Renal cortical epithelial cell (primary cell): ENCODE measurements around a stretch of chr4.

GRCh38 chr4:123443754-123444049 is 47.1 kb downstream of the SPRY1 start:
- RRBS: no CpG with 5 or more reads among the region's 3 CpGs

- RRBS: no CpG with 5 or more reads among the region's 13 CpGs
These were observed 191.3 kb downstream of the SPRY1 start for GRCh38 chr4:123587571-123588579.

- RRBS: no CpG with 5 or more reads among the region's 4 CpGs
These were observed 204.8 kb downstream of the SPRY1 start for GRCh38 chr4:123601344-123601794.

- RRBS: no CpG with 5 or more reads among the region's 8 CpGs
These were observed 220.4 kb downstream of the SPRY1 start for GRCh38 chr4:123616838-123617496.

DNA sequence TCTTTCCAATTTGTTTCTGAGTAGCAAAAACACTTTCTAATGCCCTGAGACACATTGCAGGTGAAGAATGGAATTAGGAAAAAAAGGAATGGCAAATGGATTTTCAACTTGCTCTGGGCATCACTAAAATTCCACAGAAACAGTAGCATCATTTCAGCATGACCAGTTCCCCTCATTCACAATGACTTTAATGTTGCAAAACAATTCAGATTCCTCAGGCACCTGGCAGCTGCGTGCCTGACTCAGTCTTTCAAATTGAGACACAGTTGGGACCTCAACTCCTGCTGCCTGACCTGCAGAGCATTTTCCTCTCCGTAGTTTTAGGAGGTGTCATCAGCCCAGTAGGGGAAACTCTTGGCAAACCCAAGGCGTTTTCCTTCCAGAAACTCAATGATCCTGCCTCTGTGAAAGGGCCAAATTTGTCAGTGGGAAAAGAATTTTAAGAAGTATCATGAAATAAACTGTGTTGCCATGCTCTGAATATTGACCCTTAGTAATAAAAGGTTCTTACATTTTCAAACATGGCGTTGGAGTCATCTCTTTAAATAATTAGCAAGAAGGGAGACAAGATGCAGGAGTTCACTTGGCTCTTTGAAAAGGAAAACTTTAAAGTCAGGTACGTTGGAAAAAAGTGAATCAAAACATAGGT is 389.0 kb downstream of the SPRY1 start:
- RRBS: no CpG with 5 or more reads among the region's 5 CpGs

GRCh38 chr4:123857099-123857463 is 460.5 kb downstream of the SPRY1 start:
- RRBS: no CpG with 5 or more reads among the region's 7 CpGs

DNA sequence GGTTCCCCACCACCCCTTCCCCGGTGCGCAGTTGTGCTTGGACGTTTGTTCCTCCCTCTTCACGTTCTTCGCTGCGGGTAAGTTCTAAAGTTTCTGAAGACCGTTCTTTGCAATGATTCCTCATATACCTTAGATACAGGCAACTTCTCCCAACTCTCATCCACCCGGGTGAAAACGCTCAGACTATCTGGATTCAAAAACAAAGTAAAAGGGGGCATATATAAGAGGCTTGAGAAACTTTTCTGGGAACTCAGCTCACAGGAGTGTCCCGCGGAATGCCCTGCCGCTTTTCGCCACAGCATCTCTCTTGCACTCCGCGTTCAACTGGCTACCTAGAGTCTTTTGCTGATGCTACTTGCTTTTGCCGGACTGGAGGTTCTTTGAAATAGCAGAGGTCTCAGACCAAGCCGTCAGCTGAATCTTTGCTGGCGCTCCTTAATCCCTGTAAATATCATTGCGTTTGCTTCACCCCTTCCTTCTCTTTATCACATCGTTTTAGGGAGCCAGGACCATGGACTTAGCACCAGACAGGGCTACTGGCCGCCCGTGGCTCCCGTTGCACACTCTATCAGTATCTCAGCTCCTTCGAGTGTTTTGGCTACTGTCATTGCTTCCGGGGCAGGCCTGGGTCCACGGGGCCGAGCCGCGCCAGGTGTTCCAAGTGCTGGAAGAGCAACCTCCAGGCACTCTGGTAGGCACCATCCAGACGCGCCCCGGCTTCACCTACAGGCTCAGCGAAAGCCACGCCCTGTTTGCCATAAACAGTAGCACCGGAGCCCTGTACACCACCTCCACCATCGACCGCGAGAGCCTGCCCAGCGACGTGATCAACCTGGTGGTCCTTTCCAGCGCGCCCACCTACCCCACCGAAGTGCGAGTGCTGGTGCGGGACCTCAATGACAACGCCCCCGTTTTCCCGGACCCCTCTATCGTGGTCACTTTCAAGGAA is 1.4 kb downstream of the FAT4 start:
- RRBS: under 1% methylated on average over 11 of the region's 49 CpGs

GRCh38 chr4:125415025-125415768 is 100.4 kb downstream of the FAT4 start:
- RRBS: no CpG with 5 or more reads among the region's 7 CpGs

DNA sequence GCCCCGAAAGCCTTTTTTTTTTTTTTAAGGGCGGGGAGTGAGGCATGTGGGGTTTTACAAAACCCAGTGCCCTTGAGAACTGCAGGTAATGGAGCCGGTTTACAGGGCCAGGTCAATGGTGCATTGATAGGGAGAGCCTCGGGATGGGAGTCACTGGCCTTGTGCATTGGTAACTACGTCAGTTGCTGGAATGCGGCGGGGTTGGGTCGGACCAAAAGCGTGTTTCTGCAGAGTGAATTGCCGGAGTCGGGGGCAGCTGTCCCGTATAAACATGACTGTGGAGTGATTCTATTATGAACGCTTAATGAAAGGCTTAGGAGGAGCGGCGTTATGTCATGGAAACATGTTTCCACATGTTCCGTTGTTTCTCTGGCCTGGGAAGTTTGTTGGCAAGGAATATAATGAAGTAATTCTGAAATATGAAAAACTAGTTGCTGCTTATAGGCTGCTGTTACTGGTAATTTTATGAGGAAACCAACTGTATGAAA is 1.1 kb downstream of the HSPA4L start:
- RRBS: no CpG with 5 or more reads among the region's 16 CpGs

DNA sequence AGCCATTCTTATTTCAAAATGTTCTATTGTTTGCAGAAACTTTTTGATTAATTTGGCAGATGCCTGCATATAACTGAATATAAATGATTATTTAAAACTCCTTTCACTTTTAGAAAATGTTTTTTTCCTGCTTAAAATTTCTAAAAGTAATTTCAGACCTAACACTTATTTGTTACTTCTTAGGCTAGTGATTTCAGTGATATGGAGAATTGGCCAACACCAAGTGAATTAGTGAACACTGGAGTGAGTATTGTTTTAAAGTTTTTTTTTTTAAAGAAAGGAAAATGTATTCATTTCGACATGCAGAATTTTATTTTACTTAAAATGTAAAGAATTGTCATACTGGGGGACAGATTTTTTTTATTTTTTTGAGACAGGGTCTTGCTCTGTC is 13.6 kb downstream of the LARP1B start:
- RRBS: no CpG with 5 or more reads among the region's 1 CpG

DNA sequence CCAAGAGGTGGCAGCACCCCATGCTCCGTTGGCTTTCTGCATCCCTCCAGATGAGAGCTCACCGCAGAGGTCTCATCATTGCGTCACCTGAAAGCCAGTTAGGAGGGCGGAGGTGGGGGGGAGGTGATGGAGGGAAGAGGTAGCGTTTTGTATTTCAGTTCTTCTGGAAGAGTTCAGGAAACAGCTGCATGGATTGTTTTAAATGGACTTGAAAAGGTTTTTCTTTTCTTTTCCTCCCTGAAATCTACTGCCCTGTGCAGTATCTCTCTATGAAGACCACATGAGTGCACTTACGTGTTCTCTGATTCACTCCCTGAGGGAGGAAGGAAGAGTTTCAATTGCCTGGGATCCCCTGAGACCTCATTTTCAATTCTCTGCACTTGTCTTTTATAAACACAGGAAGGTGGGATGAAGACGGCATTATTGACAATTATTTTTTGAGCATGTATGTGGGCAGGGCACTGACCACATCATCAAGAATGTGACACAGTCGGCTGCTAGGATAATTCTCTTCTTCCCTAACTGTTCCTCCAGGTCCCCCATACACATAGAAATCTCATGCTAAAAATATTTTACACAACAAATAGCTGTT is 166.9 kb upstream of the PGRMC2 start:
- RRBS: no CpG with 5 or more reads among the region's 8 CpGs

DNA sequence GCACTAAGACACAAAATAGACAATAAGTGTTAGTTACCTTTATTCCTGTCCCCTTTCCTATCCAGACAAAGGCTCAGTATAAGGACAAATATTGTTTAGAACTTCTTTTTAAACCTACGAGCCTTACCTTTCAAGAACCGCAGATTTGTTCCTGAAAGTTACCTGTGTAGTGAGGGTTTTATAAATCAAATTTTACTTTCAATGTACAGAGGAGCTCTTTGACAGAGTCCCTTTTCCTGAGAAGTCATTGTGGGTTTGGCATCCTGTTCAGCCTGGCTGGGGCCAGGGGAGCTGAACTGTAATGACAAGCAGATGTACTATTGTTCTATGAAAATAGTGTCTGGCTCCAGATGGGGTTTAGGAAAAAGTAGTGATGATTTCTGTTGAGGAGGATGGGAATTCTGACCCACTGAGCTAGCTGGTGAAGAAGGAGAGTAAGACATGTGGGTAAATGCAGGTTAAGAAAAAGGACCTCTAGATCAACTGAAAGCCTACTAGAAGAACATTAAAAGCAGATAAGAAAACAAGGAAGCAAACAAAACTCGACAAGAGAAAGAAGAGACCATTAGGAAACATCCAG is 196.2 kb upstream of the PGRMC2 start:
- RRBS: no CpG with 5 or more reads among the region's 3 CpGs

DNA sequence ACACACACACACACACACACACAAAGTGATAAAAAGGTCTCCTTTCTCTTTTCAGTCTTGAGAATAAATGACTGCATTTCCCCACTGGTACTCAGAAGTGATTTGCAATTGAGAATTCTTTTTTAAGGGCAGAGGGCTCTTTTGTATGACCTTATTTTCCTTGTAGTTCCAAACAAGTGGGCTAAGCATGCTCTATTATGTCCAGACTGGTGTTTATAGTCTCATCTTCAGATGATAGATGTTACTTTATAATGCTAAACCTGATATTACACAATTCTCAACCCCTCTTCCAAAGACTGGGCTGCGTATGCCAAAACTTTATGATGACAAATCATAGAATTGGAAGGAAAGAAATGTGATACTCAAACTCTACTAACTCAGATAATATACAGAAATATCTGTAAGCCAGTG is 240.0 kb upstream of the JADE1 start:
- RRBS: no CpG with 5 or more reads among the region's 1 CpG

GRCh38 chr4:128673149-128673505 is 136.4 kb upstream of the JADE1 start:
- RRBS: no CpG with 5 or more reads among the region's 6 CpGs

DNA sequence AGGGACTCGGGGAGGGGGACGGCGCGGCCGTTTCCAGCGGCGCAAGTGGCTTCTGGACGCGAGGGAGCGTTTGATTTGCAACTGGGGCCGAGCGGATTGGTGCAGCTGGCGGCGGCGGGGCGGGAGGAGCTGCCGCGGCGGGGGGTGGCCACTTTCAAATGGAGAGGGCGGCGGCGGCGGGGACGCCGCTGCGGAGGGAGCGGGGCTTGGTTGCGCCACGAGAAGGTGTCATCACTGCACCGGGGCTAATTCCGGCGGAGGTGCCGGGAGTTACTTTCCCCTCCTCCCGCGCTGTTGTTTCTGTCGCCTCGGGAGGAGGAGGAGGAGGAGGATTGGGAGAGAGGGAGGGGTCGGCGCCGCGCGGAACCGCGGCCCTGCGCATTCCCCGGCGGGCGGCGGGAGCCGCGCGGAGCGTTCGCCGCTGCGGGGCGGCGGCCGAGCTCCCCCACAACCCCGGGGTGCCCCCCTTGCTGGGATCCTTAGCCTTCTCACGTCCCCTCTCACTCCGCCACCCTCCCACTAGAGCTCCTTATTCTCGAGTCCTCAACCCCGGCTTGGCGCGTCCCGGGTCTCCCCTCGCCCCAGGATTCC is 2.6 kb downstream of the JADE1 start:
- RRBS: under 1% methylated on average over 19 of the region's 68 CpGs

- RRBS: no CpG with 5 or more reads among the region's 4 CpGs
These were observed 757.7 kb downstream of the C4orf33 start for GRCh38 chr4:129853600-129854050.

- RRBS: no CpG with 5 or more reads among the region's 13 CpGs
These were observed 917.8 kb downstream of the C4orf33 start for GRCh38 chr4:130013682-130014191.

GRCh38 chr4:134200814-134201239 is 762 bp downstream of the PABPC4L start:
- RRBS: no CpG with 5 or more reads among the region's 12 CpGs